Glomerular endothelial cell (primary cell): ENCODE measurements around a stretch of chr16.

- RAMPAGE, long total RNA: no peak
These were observed 4.5 kb downstream of the TNRC6A start for GRCh38 chr16:24733787-24734422.

- RAMPAGE, long total RNA: no peak
These were observed 8.1 kb downstream of the TNRC6A start for GRCh38 chr16:24737499-24737904.

- RAMPAGE, long total RNA: no peak
These were observed 55.6 kb upstream of the SLC5A11 start for GRCh38 chr16:24789878-24790775.

- RAMPAGE, long total RNA: no peak
These were observed 54.4 kb upstream of the SLC5A11 start for GRCh38 chr16:24791293-24791897.

DNA sequence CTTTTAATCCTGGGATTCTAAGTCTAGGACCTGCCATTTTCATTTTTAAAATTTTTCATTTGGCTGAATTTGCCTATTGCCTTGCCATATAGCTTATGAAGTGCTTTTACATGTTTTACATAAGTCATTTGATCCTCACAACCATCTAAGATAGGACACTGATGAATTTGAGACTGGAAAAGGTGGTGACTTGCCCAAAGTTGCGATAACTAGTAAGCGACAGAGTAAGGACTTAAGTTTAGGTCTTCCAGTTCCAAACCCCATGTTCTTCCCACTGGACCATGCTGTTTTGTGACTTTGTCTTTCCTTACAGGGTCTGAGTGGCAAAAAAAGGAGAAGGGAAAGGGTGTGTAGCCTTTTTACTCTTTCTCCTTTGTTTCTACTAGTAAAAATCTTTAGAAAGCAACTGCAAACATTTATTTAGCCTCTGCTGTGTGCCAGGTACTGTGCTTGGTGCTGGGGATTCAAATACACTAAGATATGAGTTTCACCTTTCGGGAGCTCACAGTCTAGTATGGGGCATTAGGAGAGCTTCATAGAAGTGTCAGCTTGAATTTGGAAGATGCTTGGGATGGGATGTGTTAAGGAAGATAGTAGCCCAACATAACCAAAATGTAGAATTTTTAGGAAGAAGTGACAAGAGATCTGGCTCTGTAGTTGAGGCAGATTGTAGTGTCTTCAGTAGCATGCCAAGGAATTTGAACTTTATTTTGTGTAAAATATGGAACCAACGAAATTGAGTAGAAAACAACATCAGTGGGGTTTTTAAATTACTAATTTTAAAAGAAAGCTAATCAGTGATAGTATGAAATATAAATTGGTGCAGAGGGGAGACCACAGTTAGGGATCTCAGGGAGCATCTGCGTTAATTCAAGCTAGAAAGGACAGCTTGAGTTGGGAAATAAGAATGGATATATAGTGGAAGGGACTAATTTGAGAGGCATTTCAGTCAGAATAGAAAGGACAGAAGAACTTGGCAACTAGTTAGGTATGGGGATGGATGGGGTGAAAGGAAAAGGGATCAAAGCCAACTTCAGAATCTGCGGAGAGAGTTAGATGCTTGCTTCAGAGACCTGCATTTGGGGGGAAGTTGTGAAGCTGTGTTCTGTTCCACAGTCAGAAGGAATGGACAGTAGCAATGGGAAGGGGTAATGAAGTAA is 49.8 kb upstream of the SLC5A11 start:
- RAMPAGE, long total RNA: no peak

DNA sequence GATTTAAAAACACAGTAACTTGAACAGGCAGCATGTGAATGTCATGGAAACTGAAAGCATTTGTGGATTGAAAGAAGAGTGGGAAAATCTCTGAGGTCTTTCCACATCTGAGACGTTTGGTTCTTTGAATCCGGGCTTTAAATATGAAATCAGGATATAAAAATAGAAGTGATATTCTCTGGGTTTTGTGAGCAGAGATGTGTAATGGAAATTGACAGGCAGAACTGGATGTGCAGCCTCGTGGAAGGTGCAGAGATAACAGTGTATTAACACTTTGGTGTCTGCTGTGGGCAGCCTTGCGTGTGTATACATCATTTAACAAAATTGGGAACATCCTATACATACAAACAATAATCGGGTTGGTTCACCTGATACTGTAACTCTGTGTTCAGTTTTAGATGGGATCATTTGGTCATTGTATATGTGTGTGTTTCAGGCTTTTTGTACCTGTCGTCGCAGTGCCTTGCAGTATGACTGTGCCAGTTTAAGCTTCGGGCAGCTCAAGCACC is 36.7 kb upstream of the ARHGAP17 start:
- RAMPAGE, long total RNA: no peak

GRCh38 chr16:25110721-25110970 is 896 bp upstream of the LCMT1 start:
- RAMPAGE, long total RNA: no peak

DNA sequence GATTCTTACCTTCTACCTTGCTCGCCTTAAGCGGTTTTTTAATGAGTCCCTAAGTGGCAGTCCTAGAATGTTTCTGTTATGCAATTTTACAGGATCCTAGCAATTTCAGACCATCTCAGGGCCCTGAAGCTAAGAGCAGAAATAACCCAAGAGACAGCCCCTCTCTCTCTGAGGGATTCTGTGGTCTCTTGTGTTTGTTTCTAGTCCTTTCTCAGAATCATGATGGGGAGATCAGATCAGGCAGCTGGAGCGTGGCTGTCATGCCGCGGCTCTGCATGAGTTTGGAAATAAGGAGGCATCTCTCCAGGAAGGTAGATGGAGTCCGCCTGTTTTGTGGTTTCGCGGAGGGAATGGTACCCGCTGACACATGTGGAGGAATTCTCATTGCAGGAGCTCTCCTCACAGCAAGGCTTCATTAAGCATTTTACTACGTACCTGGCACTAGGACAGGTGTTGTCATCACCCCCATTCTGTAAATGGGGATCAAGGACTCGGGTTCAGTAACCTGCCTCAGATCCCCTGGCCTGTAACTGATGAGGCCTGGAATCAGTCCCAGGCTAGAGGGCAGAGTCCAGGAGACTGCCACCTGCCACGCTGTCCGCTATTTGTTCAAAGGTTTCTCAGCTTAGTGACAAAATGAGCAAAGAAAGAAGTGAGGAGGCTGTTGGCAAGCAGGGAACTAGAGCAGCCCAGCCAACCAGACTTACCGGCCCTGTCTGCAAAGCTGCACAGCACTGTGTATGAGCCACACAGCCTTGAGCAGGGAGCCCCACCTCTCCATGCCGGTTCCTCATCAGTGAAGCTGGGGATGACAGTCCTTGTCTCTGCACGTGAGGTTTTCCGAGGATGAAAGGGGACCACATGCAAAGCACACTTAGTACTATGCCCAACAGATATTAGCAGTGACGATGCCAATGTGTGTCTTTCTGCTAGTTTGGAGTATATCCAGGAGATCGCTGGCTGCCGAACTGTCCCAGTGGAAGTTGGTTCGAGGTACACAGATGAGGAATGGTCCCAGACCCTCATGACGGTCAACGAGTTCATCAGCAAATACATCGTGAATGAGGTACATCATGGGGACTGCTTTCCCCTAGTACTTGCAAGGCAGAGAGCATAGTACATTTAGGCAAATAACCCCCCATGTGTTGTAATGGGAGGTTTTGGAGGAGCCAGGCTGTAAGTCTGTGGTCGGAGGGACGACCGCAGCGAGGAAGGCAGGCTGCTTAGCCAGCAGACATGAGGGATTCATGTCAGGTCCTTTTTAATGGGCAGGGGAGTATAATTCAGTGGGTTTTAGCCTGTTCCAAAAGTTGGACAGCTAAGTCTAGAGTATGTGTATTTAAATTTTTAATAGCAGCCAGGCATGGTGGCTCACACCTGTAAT is 11.1 kb downstream of the KDM8 start:
- RAMPAGE, long total RNA: no peak

GRCh38 chr16:27253532-27253900 is 15.1 kb downstream of the NSMCE1 start:
- RAMPAGE, long total RNA: no peak

GRCh38 chr16:27318798-27319340 is 5.1 kb downstream of the IL4R start:
- RAMPAGE, long total RNA: no peak

DNA sequence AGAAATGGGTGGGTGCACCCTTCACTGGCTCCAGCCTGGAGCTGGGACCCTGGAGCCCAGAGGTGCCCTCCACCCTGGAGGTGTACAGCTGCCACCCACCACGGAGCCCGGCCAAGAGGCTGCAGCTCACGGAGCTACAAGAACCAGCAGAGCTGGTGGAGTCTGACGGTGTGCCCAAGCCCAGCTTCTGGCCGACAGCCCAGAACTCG is 46.5 kb downstream of the IL21R start:
- RAMPAGE, long total RNA: no peak

- RAMPAGE, long total RNA: no peak
These were observed 75.4 kb downstream of the KATNIP start for GRCh38 chr16:27625157-27625975.

GRCh38 chr16:27718104-27718609 is 168.2 kb downstream of the KATNIP start:
- RAMPAGE, long total RNA: no peak

GRCh38 chr16:27887933-27888428 is 175.5 kb downstream of the GSG1L start:
- RAMPAGE, long total RNA: no peak

GRCh38 chr16:27894158-27894419 is 169.4 kb downstream of the GSG1L start:
- RAMPAGE, long total RNA: no peak

DNA sequence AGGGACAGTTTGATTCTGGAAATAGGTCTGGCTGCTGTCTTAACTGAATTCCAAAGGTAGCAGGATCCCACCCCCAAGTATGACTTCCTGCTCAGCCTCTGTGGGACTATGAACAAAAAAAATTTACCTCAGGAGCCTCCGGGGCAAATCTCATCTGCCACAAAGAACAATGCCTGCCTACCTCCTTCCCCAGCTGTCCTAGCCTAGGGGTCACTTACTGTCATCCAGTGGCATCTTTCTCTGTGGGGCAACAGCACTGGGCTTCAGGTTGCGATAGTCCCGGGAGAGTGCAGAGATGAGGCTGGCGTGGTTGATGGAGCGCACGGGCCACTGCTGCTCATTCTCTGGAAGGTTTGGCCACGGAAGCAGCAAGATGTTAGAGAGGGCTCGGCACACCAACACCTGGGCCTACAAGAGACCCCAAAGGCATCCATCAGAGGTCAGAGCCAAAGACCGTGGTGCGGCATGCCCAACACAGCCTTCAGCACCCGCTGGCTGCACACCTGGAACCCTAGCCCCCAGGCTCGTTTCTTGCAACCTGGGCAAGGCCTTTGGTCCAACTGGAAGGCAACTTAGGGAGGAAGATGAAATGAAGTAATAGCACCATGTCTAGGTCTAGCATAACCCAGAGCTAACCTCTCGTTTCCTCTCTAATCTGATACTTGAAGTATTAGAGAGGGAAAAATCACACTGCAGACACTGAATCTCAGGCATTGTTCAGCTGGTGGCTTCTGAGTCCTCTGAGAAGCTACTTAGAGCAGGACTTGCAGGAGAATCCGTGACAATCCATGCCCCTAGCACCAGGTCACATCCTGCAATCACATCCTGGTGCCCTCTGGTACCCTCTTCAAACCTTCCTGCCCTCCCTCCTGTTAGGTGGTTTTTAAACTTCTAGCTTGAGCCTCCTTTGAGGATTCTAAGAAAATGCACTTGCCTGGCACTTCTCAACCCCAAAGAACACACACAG is 48.4 kb upstream of the GSG1L start:
- RAMPAGE, long total RNA: no peak

DNA sequence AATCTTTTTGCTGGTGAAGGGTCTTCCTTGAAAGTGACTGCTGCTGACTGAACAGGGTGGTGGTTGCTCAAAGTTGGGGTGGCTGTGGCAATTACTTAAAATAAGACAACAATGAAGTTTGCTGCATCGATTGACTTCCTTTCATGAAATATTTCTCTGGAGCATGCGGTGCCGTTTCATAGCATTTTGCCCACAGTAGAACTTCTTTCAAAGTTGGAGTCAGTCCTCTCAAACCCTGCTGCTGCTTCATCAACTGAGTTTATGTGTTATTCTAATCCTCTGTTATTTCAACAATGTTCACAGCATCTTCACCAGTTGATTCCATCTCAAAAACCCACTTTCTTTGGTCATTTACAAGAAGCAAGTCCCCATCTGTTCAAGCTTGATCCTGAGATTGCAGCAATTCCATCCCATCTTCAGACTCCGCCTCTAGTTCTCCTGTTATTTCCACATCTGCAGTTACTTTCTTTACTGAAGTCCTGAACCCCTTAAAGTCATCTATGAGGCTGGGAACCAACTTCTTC is 51.1 kb upstream of the GSG1L start:
- RAMPAGE, long total RNA: no peak

DNA sequence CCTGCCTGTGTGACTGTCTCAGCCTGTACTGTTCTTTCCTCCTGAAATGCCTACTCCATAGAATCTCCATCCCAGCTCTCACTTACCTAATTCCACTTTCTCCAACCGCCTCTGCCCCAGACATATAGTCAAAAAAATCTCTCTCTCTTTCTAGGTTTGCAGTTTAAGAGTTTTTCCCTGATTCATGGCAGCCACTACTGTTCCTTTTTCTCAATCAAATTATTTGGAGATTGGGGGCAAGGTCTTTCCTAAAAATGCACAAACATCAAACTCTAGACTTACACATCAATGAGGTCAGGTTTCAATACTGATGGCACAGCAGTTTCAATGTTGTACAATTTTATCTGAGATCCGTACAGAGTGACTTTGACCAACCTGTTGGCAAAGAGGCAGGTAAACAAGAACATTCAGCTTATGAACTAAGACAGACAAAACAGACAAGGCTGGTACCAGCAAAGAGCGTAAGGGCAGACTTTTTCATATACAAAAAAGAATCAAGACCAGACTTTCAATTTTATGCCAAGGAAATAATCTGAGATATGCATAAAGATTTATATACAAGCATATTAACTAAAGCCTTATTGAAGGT is 58.0 kb upstream of the GSG1L start:
- RAMPAGE, long total RNA: no peak

DNA sequence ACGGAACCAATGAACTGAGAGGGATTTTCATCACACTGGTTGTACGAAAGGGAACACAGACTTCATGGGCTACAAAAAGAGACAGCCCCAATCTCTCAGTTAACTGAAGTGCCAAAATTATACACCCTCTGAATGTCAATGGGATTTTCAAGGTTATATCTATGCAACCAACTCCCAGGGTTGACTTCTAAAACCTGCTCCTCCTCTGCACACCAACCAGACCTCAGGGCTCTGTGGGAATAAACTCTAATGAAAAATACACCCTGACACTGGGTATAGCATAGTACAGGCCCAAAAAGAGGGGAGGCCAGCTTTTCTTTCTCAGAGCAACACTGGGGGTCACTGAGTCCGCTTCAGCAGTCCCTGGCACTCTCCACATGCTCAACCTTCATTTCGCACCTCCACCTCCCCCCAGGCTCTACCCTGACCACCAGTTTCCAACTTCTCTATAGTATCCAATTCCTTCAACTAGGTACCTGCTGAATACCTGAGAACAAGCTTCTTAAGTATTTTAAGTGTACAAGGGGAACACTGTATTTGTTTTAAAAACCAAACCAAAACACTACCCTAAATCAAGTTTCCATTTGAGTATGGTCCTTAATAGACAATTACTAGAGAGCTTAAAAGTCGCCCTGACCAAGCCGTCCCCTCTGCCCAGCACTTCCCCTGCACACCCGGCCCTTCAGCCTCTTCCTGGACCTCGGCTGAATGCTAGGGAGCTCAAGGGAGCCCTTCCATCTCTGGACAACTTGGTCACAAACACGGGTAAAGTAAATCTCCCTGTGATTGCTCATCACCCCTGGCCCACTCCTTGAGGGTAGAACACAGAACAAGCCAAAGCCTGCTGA is 64.7 kb upstream of the GSG1L start:
- RAMPAGE, long total RNA: no peak

DNA sequence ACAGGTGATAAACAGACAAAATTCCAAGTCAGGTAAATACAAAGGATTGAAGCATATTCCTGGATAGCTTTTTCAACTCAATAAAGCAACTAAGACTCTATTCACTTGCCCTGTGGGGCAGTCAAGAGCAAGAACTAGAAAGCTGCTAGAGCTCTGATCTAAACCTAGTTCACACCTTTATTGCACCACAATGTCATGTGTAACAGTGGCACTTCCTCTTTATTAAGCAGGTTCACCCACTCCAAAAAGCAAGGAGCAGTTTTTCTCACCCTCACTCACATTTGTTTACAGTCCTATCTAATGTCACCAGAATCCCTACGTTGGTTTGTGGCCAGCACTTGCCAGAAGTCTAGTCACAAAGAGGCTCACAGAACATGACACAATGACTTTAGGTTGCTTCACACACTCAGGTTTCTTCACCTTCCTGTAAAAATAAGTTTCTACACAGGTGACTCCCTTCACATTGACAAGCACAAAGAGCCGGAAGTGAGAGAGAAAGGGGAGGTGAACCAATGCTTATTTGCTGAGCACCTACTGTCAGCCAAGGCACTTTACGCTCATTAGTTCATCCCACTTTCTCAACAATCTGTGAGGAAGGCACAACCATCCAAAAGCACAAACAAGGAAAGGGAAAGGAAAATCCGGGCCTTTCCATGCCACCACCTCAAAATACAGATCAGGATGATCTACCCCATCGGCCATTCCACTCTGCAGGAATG is 70.7 kb downstream of the XPO6 start:
- RAMPAGE, long total RNA: no peak